Neural cell (in vitro differentiated cells): ENCODE results near the gene GALNT15.

GRCh38 chr3:15860288-15860967 lies 62.6 kb upstream of the ANKRD28 start:
- RAMPAGE, long total RNA, result no peak

DNA sequence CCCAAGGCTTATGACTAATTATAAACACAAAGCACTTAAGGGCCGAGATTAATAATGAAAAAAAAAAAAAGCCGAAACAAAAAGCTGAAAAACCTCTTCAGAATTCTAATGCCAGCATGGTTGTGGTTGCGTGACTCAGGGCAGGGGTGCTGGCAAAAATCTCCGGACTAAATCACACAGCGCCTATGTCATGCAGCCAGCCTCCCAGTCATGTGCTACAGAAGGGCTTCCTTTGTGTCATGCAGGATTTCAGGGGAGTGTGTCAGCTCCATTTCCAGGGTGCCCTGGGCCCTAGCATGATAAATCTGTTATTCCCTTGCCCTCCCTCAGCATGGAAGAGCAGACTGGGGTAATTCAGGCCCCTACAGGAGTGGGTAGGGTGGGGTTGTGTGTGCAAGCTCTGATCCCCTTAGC lies 185.1 kb upstream of the ANKRD28 start:
- RAMPAGE, long total RNA, result no peak

- RAMPAGE, long total RNA, result no peak
These were observed 118.6 kb upstream of the GALNT15 start for GRCh38 chr3:16055389-16056818.

DNA sequence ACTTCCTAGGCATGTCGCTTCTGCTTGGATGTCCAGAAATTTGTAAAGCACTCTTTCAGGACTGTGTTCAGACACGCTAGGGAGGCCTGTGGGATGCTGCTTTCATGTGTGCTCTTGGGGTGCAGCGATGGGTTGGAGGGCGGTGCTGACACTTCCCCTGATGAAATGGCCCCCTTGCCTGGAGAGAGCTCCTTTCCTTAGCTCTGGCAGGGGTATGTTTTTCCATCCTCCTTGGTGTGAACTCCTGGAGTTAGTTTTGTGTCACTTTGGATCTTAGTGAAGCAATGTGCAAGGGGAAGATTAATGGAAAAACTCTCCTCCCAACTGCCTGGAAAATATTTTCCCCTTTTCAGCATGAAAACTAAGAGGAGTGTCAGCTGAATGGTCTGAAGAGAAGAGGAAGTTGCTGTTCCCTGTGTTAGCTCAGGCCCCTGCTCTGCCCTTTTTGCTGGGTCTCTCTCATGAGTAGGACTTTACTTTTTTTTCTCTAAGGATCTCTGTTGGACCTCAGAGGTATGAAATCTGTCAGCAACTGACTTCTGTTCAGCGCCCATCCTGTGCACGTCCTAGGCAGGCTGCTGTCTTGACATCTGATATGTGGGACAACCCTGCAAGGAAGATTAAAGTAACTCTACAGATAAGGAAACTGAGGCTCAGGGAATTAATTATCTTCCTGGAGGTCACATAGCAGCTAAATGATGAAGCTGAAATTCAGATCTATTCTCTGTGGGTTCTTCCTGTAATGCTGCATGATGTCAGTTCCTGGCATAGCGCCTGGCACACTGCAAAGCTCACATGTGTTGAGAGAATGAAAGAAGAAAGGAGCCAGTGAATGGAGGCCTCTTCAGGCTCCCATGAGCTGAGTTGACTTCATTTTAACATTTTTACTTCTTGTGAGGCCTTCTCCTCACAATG lies 109.8 kb upstream of the GALNT15 start:
- RAMPAGE, long total RNA, result no peak

DNA sequence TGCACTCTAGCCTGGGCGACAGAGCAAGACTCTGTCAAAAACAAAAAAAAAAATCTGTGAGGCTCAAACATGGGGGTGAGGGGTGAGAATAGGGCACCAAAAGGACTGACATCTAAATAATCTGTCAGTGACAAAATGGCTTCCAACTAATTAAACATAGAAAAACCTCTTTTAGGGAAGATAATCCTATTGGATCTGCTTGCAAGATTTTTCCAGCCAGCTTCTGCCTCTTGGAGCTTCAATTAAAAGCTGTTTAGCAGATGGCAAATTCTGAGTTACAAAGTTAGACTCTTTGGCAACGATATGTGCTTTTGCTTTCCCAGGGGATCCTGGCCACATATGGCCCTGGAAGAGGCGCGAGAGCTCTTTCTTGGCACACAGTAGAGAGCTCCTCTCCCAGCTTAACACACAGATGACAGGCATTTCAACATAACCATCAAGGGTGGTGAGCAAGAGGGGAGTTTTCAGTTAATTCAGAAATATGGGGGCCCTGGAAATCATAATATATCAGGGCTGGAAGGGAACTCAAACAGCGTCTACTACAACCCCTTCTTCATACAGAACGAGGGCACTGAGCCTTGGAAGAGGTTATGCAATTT lies 41.6 kb upstream of the GALNT15 start:
- RAMPAGE, long total RNA, result no peak

DNA sequence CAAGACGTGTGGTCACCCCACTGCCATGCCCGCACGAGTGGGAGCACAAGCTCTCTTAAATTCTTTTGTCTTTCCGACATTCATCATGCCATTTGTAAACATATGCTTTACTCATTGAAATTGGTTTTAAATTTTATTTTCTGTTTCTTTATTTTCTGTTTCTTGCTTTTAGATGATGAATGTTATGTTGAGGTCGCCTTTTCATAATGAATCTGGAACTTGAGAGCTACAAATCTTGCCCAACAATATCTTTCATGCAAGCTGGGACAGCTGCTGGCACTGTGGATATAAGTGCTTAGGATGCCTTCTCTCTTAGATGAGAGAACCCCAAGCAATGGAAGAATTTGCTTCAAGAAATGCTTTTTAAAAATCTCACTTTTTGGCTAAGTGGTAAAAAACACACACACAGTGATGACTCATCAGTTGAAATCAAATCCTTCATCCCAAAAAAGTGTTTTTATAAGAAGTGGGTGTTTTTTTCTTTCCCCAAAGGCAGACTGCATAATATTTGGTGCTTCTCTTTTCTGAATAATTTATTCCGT lies 38.5 kb upstream of the GALNT15 start:
- RAMPAGE, long total RNA, result no peak

GRCh38 chr3:16174317-16174986 lies at the start of gene GALNT15:
TSS of gene GALNT15 (plus strand) at chr3:16174680.
- RAMPAGE, long total RNA, result no peak

DNA sequence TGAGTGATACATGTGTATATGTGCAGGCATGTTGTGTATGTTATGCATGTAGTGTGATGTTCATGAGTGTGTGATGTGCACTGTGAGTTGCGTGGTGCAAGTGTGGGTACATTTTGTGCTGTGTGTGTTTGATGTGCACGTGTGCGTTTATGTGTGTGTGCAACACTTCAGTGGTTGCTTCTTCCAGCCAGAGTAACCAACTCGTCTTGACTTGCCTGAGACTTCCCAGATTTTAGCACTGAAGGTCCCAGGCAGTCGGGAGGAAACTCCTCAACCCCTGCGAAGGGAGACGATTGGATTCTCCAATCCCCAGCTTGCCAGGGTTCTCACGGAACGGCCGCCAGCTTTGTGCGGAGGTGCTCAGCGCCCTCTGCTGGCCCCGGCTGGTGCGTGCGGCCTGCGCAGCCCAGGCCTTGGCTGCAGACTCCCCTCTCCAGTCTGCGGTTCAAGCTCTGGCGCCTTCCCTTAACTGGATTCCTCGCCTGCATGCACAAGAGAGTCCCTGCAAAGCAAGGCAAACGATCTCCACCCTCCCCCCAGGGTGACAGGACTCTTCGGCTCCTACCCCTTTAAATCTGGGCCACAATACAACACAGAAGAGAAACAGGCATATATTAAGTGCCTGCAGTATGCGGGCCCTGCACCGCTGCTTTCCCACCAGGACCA lies 3.8 kb downstream of the GALNT15 start:
- RAMPAGE, long total RNA, result no peak

GRCh38 chr3:16203618-16204069 lies 29.2 kb downstream of the GALNT15 start:
- RAMPAGE, long total RNA, result no peak

- RAMPAGE, long total RNA, result no peak
These were observed 33.1 kb downstream of the OXNAD1 start for GRCh38 chr3:16297878-16298755.

DNA sequence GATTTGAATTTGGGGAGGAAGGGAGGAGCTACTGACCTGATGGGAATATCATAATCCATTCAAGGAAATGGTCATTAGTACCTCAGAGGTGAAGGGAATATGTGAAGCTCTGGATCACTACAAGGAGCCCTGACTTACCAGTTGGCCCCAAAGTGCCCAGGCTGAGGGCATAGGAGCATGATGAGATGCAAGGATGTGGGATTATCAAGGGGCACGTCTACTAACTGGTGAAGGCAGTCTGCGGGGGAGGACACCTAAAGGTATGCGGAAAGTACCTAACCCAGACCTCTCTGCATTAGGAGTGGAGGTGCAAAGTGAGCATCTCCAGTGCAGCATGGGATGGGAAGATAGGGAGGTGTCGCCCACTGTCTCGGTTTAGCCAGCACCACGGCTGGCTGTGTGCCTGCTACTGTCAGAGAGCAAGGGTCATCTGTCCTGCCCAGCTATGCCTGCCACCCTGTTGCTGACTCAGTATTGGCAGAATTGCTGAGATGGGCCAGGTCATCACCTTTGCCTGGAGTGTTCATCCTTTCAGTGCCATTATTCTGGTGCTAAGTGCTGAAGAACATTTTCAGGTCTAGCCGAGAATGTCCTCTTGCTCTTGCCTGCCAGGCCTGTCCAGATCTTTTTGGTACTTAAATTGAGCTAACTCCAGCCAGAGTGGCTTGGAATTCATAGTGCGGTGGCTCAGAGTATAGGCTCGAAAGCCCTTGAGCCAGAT lies 40.1 kb downstream of the OXNAD1 start:
- RAMPAGE, long total RNA, result no peak

- RAMPAGE, long total RNA, result no peak
These were observed 61.7 kb downstream of the OXNAD1 start for GRCh38 chr3:16326360-16327430.

GRCh38 chr3:16454591-16455588 lies 58.6 kb downstream of the RFTN1 start:
- RAMPAGE, long total RNA, result no peak

GRCh38 chr3:16467370-16467897 lies 46.1 kb downstream of the RFTN1 start:
- RAMPAGE, long total RNA, result no peak

GRCh38 chr3:16837466-16838136 lies 47.2 kb upstream of the PLCL2 start:
- RAMPAGE, long total RNA, result no peak

- RAMPAGE, long total RNA, result no peak
These were observed 1.3 kb upstream of the PLCL2 start for GRCh38 chr3:16883405-16884002.

DNA sequence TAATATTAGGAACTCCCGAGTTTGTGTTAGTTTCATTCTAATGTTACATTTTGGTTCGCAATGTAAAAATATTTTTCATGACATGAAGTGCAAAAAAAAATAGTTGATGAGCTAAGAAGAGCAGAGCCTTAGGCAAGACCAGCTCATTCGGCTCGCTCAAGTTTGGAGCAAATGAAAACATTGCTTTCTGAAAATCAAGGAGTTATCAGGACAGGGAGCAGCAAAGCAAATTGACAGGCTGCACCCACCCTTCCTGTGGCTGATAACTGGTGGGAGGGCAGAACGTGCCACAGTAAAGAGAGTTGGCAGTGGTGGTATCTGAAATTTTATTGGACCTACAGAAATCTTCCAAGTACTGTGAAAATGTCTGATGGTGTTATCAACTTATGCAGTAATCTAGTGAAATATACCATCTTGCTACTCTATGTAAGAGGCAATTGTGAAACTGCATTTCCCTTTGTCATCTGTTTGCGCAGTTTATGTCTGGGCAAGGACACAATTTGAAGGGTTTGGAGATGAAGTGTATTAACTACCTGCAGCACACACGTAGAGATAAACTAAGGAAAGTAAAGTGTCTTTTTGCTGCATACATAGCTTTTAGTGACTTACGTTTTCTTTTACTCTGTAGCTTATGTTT lies 1.5 kb downstream of the PLCL2 start:
- RAMPAGE, long total RNA, result no peak

DNA sequence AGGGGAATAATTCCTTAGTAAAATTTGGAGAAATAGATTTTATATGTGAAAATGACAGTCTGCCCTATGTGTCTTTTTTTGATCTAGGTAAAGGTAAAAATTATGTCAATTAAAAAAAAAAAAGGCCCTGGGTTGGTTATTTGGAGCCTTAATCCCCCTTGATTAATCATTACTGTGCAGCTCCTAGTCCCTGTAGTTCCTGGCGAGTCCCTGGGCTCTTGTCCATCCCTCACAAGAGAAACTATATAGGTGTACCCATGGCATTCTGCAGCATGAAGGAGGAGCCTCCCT lies 12.4 kb downstream of the PLCL2 start:
- RAMPAGE, long total RNA, result no peak

- RAMPAGE, long total RNA, result no peak
These were observed 415.7 kb downstream of the PLCL2 start for GRCh38 chr3:17300389-17300909.

DNA sequence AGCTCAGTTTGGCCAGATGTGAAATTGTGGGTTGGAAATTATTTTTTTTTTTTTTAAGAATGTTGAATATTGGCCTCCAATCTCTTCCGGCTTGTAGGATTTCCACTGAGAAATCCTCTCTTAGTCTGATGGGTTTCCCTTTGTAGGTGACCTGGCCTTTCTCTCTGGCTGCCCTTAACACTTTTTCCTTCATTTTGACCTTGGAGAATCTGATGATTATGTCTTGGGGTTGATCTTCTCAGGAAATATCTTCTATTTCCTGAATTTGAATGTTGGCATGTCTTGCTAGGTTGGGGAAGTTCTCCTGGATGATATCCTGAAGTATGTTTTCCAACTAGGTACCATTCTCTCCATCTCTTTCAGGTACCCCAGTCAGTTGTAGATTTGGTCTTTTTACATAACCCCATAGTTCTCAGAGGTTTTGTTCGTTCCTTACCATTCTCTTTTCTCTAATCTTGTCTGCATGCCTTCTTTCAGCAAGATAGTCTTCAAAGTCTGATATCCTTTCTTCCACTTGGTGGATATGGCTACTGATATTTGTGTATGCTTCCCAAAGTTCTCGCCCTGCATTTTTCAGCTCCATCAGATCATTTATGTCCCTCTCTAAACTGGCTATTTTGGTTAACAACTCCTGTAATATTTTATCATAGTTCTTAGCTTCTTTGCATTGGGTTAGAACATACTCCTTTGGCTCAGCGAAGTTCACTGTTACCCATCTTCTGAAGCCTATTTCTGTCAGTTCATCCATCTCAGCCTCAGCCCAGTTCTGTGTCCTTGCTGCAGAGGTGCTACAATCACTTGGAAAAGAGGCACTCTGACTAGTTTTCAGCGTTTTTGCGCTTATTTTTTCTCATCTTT lies 249.0 kb downstream of the TBC1D5 start:
- RAMPAGE, long total RNA, result no peak